Prostate gland (tissue), 2 donors: Measurements from ENCODE around the genes GPC3, CT45A1, CT45A6, CT45A9, SLC9A6 and MAP7D3.

DNA sequence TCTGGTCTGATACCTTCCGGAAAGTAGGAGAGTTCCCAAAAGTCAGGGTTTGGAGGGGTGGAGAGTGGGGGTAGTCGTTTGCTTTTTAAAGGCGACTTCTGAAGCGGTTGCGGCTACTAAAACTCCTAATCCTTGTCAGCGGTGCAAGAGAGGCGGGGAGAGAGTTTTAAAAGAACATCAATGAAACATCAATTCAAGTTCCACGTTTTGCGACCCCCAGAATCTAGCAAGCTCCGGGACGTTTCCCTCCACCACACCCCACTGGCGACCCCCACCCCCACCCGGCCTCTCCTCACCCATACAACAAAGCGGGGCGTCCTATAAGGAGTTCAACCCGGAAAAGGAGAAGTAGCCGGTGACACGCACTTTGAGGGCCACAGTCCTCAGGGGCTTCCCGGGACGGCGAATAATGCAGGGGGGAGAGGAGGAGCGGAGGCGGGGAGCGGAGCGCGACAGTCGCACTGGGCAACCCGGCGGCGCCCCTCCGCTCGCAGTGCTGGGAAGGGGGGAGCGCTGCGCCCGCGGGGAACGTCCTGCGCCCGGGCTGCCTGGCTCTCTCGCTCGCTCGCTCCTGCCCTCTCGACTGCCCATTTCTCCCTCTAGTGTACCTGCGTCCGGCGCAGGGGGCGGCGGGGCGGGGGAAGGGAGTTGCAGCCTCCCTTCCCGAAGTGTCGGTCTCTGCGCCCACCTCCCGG, 1.0 kb downstream of the GPC4 start:
- PRO-cap: bidirectional peak, plus-strand start at position 494 of the sequence, minus-strand start at position 498 of the sequence
- RAMPAGE, long total RNA, 2 experiments: no peak in any of the 2 experiments

GRCh38 chrX:133677138-133677361, 261.8 kb upstream of the GPC4 start:
- PRO-cap: no peak
- RAMPAGE, long total RNA, 2 experiments: no peak in any of the 2 experiments

- PRO-cap: bidirectional peak, plus-strand start at chrX:133985811, minus-strand start at chrX:133985580
- RAMPAGE, long total RNA, 2 experiments: start-site peak on the minus strand in 2 of 2 experiments, at chrX:133985584-133985640 at its widest, 31 to 99 reads per replicate
Observed at GRCh38 chrX:133985360-133986172, at the start of gene GPC3. TSS of gene GPC3 (minus strand) at chrX:133985594.

GRCh38 chrX:134542366-134543053, 82.5 kb downstream of the HPRT1 start:
- PRO-cap: no peak
- RAMPAGE, long total RNA, 2 experiments: no peak in any of the 2 experiments

DNA sequence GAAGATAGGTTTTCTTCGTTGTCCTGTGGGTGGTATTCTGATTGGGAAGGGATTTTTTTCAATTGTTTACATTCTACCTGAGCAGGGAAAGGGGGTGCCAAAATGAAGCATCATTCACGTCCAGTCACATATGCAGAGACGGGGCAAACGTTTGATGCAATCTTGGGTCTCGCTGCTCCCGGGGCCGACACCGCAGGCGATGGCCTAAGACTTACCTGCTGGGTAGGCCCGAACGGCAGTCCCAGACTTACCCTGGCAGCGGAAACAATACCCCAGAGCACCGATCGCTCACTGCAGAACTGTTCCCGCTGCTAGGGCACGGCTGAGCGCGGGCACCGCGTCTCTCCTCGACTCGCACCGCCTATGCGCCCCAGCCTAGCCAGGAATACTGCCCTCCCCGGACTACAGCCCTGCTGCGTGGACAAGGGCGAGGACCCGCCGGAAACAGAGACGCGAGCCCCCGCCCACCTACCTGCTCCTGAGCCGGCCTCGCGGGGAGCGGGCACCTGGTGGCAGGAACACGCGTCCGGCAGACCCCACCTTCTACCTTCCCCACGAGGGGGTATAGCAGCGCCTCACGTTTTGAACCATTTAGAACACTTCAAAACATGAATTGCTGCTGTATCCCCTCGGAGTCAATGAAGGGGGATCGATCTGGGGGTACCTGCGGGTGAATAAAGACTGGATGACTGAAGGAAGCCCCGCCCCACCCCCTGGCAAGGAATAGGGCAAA, 86.3 kb downstream of the HPRT1 start:
- PRO-cap: no peak
- RAMPAGE, long total RNA, 2 experiments: no peak in any of the 2 experiments

DNA sequence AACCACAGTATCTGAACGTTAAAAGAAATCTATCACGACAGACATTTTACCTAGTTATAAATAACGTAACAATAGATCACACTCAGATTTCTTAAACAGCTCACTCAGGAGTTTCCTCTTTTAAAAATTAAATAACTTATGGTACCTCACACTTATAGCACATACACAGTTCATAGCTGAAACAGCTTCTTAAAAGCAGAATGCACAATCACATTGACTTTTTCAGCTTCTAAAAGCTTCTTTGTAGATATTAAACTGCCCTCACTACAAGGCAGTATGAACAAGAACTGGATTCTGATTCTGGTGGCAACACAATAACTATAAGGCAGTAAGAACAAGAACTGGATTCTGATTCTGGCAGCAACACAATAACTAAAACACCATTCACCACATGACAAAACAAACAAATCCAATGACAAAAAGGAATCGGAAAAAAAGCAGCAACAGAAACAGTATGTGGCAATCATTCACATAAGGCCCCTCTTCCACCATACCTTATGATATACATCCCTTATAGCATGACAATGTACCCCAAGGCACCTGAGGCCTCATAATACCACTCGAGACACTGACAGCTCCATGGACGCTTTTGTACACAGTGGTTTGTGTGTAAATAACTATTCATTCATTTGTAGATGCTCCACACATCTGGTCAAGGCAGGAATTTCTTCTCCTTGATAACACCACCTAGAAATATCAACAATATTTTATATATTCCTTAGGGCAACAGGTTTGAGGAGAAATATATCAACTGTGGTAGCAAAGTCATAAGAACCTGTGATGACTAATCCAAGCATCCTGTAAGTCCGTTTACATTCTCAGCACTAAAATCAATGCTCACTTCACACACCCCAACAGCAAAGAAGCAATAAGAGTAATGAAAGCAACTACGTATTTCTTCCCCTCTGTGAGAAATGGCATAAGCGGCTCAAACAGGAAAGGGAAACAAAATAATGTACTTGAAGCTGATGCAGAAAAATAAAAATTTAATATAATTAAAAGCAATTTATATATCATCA, 26.0 kb downstream of the PABIR2 start:
- PRO-cap: no peak
- RAMPAGE, long total RNA, 2 experiments: no peak in any of the 2 experiments

DNA sequence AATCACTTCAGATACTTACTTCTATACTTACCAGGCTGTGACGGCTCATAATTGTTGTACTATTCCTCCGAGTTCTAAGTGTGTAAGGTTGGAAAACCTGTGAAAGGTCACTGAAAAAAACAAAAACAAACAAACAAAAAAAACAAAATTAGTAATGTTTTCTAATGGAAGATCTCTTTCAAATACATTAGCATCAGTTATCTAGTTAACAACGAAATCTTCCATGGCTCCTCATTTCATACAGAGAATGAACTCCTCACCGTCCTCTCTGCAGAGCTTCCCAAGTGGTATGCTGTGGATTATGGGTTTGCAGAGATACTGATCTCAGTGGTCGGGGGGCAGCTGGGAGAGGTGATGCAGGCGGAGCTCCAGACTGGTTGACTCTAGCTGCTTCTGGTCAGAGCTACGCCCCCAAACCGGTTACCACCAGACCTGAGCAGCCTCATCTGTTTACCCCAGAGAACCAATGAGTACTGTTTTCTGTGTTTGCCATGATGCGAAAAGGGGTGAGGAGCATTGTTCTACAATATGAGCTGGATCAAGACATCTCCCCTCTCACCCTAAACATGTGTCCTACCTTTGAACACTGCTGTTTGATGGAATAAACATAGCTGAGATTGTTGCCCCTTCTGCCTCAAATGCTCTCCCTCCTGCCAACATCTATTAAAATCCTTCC, 3.1 kb downstream of the PABIR2 start:
- PRO-cap: no peak
- RAMPAGE, long total RNA, 2 experiments: no peak in any of the 2 experiments

GRCh38 chrX:134821324-134821953, 14.4 kb downstream of the PABIR3 start:
- PRO-cap: unidirectional peak, minus-strand start at chrX:134821475
- RAMPAGE, long total RNA, 2 experiments: no peak in any of the 2 experiments

- PRO-cap: no peak
- RAMPAGE, long total RNA, 2 experiments: no peak in any of the 2 experiments
Observed at GRCh38 chrX:134881237-134881618, 33.8 kb downstream of the MOSPD1 start.

DNA sequence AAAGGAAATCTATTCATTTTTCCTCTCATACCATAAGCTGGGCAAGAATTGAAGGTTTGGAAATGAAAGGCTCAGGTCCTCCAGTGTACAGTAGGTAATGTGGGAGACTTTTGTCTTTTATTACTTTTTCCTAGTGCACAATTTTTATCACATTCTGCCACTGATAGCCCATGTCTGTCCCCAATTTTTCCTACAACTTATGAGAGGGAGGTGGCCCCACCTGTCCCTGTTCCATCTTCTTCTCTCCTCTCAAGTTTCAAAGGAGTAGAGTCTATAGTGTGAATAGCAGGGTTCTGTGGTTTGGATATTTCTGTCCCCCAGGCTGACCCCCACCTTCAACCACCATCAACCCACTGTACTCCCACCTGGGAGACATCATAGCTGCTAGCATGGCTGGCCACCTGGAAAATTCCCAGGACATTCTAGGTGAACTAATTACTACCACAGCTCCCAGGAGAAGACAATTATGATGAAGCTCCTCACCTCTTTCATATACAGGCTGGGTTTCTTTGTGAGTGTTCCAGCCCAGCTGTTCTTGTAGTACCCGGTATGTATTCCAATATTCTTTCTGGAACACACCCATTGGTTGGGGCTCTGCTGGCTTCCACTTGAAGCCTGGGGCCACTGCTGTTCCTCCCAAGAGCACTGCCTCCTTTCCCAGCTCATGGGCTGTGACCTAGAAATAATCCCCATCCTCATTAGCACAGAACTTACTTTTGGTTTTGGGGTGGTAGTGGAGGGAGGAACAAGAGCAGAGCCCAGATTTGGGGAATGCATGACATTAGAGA, 17.3 kb upstream of the ETDC start:
- PRO-cap: no peak
- RAMPAGE, long total RNA, 2 experiments: start-site peak on the minus strand in 1 of 2 experiments, centred at position 244 of the sequence, 5 reads per replicate

DNA sequence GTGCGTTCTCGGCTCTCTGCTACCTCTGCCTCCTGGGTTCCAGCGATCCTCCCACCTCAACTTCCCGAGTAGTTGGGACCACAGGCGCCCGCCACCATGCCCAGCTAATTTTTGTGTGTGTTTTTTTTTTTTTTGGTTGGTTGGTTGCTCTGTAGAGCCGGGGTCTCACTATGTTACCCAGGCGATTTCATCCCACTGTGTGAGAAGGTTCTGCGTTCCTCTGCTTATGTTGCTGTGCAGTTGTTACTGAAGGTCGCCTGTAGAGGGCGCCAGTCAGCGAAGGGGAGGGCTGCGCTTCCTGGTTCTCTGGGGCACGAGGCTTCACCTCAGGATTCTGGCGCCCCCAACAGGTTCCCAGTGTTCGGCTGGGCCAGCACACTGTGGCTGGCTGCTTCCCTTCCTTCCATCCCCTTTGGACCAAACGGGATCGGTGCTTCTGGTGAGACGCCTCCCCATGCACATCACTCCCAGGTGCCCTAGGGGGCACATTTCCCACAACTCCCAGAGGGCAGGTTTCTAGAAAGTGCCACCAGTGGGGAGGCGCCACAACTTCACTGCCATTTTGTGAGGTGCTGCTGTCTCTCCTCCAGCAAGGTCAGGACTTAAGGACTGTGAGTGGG, at the start of gene CT45A1:
Gene CT45A1 (plus strand): TSS at position 543 of the 620 bp plus-strand sequence.
- PRO-cap: no peak
- RAMPAGE, long total RNA, 2 experiments: no peak in any of the 2 experiments

DNA sequence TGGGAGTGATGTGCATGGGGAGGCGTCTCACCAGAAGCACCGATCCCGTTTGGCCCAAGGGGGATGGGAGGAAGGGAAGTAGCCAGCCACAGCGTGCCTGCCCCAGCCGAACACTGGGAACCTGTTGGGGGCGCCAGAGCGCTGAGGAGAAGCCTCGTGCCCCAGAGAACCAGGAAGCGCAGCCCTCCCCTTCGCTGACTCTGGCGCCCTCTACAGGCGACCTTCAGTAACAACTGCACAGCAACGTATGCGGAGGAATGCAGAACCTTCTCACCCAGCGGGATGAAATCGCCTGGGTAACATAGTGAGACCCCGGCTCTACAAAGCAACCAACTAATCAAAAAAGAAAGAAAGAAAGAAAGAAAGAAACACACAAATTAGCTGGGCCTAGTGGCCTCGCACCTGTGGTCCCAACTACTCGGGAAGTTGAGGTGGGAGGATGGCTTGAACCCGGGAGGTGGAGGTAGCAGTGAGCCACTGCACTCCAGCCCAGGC, at the start of gene CT45A6:
Gene CT45A6 (minus strand): TSS at position 153 of the 495 bp plus-strand sequence.
- PRO-cap: no peak
- RAMPAGE, long total RNA, 2 experiments: no peak in any of the 2 experiments

DNA sequence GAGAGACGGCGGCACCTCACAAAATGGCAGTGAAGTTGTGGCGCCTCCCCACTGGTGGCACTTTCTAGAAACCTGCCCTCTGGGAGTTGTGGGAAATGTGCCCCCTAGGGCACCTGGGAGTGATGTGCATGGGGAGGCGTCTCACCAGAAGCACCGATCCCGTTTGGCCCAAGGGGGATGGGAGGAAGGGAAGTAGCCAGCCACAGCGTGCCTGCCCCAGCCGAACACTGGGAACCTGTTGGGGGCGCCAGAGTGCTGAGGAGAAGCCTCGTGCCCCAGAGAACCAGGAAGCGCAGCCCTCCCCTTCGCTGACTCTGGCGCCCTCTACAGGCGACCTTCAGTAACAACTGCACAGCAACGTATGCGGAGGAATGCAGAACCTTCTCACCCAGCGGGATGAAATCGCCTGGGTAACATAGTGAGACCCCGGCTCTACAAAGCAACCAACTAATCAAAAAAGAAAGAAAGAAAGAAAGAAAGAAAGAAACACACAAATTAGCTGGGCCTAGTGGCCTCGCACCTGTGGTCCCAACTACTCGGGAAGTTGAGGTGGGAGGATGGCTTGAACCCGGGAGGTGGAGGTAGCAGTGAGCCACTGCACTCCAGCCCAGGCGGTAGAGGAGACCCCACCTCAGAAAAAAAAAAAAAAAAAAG, at the start of gene CT45A9:
Gene CT45A9 (minus strand): TSS at position 229 of the 654 bp plus-strand sequence.
- PRO-cap: no peak
- RAMPAGE, long total RNA, 2 experiments: no peak in any of the 2 experiments

GRCh38 chrX:135985042-135986075, at the start of gene SLC9A6:
TSS of gene SLC9A6 (plus strand) at chrX:135985435.
- PRO-cap: bidirectional peak, plus-strand start at chrX:135985480, minus-strand start at chrX:135985374
- RAMPAGE, long total RNA, 2 experiments: start-site peak on the plus strand in 2 of 2 experiments, at chrX:135985412-135985497 at its widest, 46 to 72 reads per replicate

DNA sequence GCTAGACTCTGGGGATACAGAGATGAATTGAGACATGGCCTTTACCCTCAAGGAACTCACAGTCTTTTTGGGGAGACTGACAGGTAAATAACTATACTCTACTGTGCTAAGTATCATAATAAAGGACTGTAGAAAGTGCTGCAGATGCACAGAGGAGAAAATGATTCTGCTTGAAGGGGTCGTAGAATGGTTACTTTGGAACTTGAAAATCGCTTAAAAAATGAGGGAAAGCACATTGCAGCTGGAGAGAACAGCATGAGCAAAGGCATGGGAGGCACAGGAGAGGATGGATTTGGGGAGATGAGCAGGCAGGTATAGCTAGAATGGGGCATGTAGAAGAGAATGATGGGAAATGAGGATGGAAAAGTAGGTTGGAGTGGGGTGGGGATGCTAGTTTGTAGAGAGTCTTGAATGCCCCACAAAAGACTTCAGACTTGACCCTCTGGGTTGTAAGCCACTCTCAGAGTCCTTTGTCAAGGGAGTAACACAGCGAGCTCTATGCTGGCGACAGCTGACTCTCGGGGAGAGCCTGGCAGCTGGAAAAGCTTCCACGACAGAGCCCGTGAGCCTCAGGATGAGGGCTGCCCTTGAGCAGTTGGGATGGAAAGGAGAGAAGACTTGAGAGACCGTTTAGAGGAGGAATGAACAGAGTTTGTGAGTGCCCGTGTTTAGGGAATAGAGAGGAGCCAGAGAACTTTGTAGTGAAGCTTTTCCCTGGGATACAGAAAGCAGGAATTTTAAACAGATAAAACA, 43.8 kb downstream of the SLC9A6 start:
- PRO-cap: no peak
- RAMPAGE, long total RNA, 2 experiments: no peak in any of the 2 experiments

DNA sequence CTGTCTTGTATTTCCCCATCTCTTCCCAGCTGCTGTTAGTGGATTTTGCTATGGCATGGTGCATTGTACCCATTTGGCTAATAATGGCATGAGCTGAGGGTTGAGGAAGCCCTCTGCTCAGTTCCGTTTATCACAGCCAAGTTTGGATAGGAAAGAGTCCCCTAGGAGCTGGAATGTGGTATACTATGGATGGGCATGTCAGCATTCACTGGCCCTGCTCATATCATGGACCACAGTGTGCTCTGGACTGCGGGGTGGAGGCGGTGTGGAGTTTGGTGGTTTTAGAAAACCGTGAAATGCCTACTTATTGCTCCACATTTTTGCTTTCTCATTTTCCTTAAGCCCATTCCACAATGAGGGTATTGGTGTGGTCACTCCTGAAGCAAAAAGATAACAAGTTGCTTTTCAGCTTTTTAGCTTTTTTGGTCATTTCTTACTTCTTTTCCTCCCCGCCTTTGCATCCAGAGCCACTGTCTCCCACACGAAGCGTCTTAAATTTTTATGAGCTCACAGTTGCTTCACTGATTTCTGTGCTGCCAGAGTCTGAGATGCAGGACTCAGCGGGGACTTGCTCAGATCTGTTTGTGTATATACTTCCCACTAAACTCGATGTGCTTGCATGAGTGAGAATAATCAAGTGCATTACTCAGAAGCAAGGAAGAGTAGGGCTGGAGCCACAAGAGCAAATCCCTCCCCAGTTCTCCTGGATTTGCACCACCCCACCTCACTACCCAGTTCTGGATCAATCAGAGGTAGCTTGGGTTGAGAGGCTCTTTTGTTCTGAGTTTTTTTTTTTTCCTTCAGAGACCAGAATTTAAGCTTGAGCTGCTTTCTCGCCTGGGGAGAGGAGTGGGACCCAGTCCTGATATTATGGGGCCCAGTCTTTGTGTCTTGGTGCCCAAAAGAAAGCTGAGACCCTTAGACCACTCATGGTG, 81.8 kb downstream of the SLC9A6 start:
- PRO-cap: no peak
- RAMPAGE, long total RNA, 2 experiments: no peak in any of the 2 experiments

- PRO-cap: bidirectional peak, plus-strand start at chrX:136147533, minus-strand start at chrX:136147333
- RAMPAGE, long total RNA, 2 experiments: no peak in any of the 2 experiments
Observed at GRCh38 chrX:136147455-136148175, 49.2 kb upstream of the FHL1 start.

GRCh38 chrX:136198813-136199873, 2.3 kb downstream of the FHL1 start:
- PRO-cap: no peak
- RAMPAGE, long total RNA, 2 experiments: no peak in any of the 2 experiments

DNA sequence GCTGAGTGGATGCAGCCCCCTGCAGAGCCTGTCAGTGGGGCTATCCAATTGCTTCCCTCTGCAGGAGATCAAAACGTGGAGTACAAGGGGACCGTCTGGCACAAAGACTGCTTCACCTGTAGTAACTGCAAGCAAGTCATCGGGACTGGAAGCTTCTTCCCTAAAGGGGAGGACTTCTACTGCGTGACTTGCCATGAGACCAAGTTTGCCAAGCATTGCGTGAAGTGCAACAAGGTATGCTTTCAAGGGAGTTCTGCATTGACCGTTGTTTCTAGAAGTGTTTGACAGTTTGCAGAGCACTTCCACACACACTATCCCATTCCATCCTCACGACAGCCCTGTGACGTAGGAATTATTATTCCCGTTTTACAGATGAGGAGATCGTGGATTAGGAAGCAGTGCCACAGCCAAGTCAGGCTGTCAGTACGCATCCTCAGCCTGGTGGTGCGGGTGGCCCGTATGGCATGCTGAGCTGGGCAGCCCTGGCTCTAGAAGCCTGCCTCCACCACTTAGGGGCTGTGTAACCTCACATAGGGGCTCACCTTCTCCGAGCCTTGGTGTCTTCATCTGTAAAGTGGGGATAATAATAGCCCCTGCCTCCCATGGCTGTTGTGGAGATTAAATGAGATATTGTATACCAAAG, 11.0 kb downstream of the FHL1 start:
- PRO-cap: no peak
- RAMPAGE, long total RNA, 2 experiments: no peak in any of the 2 experiments

- PRO-cap: bidirectional peak, plus-strand start at chrX:136251514, minus-strand start at chrX:136251365
- RAMPAGE, long total RNA, 2 experiments: start-site peak on the minus strand in 2 of 2 experiments, at chrX:136251356-136251402 at its widest, 34 to 1,590 reads per replicate
Observed at GRCh38 chrX:136251199-136251921, at the start of gene MAP7D3. TSS of gene MAP7D3 (minus strand) at chrX:136251400.